Vein endothelial cell (primary cell): ENCODE results near the gene SOS1.

DNA sequence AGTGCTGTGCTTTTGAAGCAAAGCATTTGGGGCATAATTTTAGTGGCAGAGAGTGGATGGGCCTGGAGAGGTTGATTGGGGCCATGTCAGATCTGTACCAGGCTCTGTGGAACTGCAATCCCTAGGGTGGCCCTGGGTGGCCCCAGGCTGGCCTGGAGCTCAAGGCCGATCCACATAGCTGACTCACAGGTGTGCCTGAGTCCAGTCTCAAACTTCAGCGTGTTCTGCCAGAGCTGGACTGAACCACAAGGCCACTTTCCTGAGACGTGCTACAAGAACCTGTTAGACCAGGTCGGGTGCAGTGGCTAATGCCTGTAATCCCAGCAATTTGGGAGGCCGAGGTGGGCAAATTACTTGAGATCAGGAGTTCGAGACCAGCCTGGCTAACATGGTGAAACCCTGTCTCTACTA lies 27.0 kb downstream of the GALM start:
- CAGE, long polyA plus RNA = no peak

DNA sequence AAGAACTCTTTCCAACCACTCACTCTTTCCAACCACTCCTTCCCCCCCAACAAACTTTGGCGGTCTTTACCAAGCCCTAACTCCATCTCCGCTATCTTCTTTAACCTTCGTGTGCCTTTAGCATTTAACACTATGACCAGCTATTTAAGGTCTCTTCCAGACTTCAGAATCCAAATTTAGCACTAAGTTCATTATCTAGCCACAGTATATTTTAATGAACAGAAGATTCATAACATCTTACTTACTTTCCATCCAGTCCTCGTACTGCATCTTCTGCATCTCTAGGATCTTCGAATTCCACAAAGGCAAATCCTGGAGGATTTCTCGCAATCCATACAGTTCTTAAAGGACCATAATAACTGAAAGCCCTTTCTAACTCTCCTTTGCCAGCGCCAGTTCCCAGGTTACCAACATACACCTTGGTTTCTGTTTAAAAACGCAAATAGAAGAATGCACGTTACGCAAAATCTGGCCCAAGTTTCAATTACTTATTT lies 1.3 kb downstream of the SRSF7 start:
- CAGE, long polyA plus RNA = no peak

- CAGE, long polyA plus RNA = no peak
These were observed 107.3 kb downstream of the ARHGEF33 start for GRCh38 chr2:38996700-38997595.

GRCh38 chr2:39023578-39024269 lies 97.1 kb downstream of the SOS1 start:
- CAGE, long polyA plus RNA = no peak

DNA sequence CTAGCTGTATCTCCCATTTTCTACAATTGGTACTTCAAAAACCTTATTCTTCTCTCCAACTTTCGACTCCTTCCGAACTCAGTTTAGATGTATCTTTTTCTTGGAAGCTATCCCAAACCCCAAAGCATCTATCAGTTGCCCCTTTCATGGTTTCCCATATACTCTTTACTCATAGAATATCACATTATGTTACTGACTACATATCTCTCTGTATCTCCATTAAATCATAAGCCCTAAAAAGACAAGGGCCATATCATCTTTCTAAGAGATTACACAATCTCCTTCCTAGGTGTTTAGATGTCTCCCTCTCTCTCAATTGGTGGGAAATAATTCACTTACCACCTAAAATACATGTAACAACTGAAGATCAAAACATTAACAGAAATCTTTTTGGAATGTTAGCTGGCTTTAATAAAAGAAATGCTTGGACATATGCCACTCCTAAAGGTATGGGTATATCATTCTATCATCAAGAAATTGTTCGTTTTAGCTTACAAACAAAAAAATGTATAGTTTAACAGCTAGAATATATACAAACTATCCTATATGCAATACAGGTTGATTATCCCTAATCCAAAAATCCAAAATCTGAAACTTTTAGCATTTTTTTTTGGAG lies 54.3 kb downstream of the SOS1 start:
- CAGE, long polyA plus RNA = no peak

- CAGE, long polyA plus RNA = no peak
These were observed 20.9 kb downstream of the SOS1 start for GRCh38 chr2:39099947-39100293.

GRCh38 chr2:39120985-39121285 lies at the start of gene SOS1:
Gene SOS1, minus strand, starts transcription at chr2:39121051.
- CAGE, long polyA plus RNA = no peak

- CAGE, long polyA plus RNA = no peak
These were observed 137.5 kb downstream of the MAP4K3 start for GRCh38 chr2:39299630-39300031.

- CAGE, long polyA plus RNA = no peak
These were observed 101.5 kb downstream of the MAP4K3 start for GRCh38 chr2:39335472-39336024.

- CAGE, long polyA plus RNA = no peak
These were observed 45.4 kb upstream of the MAP4K3 start for GRCh38 chr2:39482434-39482851.

GRCh38 chr2:40451317-40451424 lies 719 bp downstream of the SLC8A1 start:
- CAGE, long polyA plus RNA = no peak

DNA sequence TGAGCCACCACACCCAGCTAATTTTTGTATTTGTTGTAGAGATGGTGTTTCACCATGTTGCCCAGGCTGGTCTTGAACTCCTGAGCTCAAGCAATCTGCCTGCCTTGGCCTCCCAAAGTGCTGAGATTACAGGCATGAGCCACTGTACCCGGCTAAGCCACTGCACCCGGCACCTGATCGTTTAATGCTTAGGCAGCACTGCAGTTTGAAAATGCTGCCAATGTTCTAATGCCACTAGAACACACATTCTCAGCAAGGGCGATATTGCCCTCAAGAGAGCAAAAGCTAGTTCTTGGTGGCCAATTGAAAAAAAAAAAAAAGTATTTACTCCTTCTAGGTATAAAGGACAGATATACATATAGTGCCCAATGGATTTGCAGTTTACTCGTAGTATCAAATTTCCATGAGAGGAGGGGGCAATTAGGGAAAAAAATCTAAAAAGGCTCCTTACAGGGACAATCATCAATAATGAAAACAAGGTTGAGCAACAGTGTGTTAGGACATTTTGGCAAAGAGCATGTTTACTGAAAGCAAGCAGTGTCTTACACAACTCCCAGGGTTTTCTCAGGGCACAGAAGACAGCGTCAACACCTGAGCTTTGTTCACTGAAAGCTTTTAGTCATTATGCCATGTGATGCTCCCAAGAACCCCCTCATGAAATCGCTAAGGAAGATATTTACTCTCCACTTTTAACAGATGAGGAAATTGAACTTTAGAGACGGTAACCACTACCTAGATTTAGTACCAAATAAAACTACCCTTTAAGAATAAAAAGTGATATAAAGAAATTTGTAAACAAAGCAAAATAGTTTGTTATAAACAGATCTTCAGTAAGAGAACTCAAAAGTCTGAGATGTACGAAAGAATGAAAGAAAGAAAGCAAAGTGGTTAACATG lies 199.8 kb upstream of the PKDCC start:
- CAGE, long polyA plus RNA = no peak

GRCh38 chr2:41954882-41955456 lies 92.9 kb upstream of the PKDCC start:
- CAGE, long polyA plus RNA = no peak

DNA sequence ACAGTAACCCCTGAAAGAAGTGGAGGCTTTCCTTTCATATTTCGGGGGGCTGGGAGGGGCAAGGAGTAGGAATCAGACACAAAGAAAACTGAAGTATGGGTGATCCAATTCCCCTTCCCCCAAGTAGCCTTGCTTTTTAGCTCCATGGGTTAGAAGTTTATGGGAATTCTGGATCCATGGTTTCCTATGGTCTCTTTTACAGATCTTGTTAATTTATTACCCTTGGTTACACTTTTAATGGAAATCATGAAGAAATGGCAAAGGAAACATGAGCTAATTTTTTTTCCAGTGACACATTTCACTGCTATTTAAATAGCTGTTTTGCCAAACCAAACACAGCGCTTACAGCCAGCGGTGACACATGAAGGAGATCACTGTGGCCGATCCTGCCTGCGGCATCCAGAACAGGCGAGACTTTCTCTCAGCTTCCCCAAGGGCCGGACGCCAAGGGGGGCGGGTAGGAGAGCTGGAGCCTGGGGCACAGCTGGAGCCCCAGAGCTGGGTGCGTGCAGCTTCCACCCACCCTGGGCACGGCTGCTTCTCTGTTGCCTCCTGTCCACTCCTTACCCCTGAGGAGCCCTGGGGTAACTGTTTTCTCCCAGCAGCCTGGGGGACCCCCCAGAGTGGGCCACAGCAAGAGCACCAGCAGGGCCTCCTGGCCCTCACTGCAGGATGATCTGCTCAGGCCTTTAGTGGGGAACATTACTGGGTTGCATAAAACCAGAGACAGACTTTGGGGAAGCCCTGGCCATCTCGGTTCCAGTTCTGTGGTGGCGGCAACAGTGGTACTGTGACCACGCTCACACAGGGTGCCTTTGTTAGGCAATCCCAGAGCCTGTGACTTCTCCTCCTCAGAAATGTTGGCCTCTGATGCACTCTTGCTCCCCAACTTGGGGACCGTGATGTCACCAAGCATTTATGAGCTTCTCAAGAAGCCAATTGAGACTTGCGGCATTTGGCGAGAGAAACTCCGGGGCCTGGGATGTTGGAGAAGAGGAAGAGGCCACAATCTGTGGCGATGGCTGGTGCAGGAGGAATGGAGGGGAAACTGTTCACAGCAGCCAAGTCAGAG lies 81.2 kb upstream of the PKDCC start:
- CAGE, long polyA plus RNA = no peak

DNA sequence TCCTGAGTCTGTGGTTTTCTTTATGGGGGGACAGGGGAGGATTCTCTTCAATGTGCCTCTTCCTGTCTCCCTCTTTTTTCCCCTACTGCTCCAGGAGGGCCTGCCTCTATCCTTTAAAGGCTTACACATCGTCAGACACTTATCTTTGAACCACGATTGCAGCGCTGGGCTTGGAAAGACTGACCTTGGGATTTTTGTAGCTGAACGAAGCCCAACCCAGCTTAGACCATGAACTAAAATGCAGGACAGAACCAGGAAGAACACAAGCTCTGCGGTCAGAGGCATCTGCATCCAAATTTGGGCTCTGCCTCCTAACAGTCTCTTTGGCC lies 7.0 kb upstream of the PKDCC start:
- CAGE, long polyA plus RNA = no peak

- CAGE, long polyA plus RNA = no peak
These were observed 2.1 kb upstream of the PKDCC start for GRCh38 chr2:42045791-42046067.

DNA sequence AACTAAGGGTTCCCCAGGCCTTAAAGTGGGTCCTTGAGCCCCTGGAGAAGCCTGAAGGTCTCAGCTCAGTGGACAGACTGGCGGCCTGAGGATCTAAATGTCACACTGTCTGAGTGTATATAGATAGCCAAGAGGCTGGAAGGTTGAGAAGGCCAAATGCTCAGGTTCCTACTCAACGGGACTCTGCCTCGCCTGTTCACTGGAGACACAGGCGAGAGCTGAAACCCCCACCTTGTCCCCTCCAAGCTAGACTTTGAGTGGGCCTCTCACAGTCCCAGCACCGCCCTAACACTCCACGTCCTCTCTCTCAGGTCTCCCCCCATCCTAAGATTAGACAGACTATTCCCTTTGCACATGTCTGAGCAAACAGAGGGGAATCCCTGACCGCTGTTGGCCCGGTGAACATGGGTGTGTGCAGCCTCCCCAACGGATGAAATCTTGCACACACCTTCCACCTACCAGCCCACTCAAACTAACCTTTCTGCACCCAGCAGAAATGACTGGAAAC lies 1.7 kb downstream of the PKDCC start:
- CAGE, long polyA plus RNA = no peak

DNA sequence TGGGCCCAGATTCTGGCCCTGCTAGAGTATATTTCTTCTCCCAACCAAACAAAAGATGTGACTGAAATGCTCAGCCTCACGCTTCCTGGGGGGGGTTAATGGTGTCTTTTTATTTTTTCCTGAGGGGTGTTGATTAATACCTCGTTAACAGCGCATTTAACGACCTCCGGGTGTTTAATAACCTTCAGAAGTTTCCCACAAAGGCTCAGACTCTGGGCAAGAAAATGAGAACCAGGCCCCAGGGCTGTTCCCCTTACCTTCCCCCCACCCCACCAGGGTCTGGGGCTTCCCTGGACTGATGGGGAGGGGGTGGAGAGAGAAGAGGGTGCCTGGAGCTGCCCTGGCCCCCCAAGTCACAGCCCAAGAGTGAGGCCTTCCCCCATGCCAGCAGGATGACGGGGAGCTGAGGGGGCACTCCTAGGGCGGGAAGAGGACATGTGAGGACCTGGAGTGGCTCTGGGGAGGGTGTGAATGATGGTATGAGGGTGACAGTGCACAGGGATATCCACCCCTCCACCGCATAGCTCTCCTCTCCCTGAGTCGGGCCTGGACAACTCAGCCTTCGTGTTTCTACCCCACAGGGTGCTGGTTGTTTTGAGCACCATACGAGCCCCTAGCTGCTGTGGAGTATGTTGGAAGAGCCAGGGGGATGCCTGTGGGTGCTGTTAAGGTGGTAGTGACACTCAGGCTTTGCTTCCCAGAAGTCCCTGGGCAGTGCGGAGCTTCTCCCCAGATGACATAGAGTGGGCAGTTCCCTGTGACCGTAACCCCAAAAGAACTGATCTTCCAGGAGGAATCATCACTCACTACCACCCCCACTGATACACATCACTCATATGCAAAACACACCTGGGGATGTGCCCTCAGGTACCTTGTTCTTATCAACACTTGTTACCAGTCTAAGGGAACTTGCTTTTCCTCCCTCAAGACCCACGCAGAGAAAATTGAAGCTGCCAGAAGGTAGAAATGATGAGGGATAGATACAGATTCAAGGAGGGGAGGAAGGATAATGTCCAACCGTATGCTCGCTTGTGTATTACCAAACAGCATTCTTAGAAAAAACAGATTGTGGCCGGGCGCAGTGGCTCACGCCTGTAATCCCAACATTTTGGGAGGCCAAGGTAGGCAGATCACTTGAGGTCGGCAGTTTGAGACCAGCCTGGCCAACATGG lies 4.0 kb downstream of the PKDCC start:
- CAGE, long polyA plus RNA = no peak

DNA sequence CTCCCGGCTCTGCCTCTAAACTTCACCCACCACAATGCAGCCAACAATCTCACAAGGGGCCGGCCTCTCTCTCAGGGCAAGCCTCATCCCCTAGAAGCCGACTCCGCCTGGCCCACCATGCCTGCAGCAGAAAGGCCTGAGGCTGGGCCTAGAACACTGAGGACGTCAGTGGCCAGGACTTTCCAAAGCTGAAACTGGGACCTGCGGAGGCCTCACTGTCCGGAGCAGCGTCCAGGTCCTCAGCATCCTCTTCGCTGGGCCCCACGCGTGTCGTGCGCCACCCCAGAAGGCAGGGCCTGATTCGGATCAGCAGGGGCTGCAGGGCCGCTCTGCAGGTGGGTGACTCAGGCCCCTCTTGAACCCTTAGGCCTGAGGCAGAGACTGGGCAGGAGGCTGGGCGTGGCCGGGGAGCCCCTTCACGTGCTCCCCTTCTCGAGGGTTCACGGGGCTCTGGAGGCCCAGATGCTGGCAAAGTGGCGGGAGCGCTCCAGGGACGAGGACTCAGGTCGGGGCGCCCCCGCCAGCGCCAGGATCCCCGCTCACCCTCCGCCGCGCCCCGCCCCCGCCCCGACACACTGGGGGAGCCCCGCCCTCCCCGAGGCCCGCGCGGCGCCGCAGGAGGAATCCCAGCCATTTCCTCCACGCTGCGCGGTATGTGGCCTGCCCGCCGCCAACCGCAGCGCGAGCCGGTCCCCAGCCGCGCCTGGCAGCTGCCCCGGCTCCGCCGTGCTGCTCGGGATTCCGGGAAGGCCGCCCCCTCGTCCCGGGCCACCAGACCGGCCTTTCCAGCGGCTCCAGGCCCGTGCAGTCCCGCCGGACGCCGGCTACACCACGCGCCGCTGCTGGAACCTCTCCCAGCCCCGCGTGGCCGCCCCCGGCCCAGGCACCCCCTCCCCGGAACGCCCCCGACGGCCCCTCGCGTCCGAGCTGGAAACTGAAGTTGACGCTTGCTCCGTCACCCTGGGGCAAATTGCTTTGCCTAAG lies 53.2 kb downstream of the PKDCC start:
- CAGE, long polyA plus RNA = no peak

DNA sequence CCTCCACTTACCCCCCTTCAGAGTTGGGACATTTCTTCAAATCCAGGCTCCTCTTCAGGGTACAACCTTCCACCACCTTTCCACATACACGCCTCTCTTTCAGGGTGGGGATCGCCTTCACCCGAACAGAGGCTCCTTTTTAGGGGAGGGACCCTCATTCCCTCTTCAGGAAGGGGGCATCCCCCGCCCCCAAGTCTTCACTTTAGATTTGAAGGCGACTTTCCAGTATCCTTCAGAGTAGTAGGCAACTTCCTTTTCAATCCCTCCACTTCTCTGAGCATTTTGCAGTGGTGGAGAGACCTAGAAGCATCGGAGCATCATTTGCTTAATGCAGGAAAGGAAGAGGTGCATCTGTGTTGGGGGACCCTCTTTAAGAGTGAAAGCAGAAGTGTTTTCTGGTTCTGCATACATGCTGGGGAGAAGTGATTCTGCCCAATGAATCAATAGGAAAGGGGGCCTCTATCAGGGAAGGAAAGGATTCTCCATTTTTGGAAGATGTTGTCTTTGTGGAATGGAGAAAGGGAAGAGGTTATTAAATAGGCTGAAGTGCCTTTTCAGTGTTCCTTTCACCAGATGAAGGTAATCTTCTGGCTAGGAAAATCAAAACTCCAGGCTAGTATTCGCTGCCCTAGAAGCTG lies 925 bp downstream of the EML4 start:
- CAGE, long polyA plus RNA = no peak